IMR-90 (cell line): ENCODE measurements around a stretch of chr1.

DNA sequence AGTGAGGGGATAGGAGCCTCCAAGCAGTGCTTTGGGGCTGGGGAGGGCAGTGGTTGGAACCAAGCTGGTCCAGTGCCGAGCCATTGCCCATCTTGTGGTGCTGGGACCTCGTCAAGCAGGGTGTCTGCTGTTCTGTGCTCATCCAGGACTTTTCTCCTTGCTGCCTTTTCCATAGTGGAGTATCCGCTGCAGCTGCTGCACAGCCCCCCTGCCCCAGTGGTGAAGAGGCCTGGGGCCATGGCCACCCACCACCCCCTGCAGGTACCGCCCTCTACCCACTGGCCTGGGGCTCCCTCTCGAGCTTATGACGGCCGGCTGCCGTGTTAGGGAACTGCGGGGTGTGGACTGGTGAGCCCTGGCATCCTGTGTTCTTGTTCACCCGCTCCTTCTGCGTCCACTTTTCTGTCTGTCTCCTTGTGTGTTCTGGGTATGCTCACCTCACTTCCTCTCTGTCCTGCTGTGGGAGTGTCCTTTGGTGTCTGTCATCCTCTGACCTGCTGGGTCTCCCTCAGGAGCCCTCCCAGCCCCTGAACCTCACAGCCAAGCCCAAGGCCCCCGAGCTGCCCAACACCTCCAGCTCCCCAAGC is 30.0 kb downstream of the ETNK2 start:
- RRBS = no CpG with 5 or more reads among the region's 12 CpGs
CAGE:
- cytosol, long polyA plus RNA = no peak
- long polyA plus RNA = no peak
- nucleus, long polyA plus RNA = no peak

DNA sequence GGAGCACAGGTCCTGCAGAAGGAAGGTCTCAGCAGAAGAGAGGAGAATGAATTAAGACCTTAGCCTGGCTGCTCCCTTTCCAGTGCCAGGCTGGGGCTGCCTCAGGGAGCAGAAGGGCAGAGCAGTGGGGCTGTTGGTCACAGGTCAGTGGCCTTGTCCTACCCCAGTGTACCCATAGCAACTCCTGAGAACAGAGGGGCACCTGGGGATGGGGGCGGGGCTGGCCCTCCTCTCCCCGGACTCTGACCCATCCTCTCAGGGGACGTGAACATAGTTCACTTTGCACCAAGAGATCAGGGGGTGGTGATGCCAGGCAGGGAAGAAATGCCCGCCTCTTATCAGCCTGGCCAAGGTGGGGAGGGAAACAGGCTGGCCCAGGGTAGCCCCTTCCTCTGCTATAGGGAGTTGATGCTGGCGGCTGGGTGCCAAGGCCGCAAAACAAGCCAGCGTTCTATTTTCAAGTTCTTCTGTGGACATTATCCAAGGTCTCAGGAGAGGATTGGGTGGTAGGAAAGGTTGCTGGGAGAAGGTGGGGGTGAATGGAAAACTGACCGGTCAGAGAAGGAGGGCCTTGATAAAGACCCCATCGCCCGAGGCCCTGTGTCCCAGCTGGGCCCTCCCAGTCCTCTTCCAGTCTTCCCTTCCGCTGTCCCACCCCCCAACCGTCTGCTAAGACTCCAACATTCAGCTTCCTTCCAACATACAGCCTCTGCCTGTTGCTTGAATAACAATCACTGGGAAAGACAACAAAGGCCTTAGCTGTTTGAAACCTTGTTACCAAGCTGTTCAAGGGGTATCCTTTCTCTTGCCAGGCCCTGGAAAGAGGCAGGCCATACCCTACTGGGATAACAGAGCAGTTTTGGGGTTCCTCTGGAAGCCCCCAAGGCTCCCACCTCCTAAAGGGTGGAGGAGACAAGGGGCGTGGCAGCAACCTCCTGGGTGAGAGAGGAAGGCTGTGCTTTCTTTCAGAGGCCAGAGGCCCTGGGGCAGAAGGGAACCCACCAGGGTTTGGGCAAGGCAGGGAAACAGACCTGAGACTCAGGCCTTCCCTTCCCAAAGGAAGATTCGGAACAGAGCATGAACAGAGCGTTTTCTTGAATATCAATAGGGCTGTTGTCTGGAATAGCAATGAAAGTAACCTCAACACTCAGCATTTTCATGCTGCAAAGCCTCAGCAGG is 4.5 kb downstream of the ETNK2 start:
- RRBS = no CpG with 5 or more reads among the region's 15 CpGs
CAGE:
- cytosol, long polyA plus RNA = no peak
- long polyA plus RNA = no peak
- nucleus, long polyA plus RNA = no peak

DNA sequence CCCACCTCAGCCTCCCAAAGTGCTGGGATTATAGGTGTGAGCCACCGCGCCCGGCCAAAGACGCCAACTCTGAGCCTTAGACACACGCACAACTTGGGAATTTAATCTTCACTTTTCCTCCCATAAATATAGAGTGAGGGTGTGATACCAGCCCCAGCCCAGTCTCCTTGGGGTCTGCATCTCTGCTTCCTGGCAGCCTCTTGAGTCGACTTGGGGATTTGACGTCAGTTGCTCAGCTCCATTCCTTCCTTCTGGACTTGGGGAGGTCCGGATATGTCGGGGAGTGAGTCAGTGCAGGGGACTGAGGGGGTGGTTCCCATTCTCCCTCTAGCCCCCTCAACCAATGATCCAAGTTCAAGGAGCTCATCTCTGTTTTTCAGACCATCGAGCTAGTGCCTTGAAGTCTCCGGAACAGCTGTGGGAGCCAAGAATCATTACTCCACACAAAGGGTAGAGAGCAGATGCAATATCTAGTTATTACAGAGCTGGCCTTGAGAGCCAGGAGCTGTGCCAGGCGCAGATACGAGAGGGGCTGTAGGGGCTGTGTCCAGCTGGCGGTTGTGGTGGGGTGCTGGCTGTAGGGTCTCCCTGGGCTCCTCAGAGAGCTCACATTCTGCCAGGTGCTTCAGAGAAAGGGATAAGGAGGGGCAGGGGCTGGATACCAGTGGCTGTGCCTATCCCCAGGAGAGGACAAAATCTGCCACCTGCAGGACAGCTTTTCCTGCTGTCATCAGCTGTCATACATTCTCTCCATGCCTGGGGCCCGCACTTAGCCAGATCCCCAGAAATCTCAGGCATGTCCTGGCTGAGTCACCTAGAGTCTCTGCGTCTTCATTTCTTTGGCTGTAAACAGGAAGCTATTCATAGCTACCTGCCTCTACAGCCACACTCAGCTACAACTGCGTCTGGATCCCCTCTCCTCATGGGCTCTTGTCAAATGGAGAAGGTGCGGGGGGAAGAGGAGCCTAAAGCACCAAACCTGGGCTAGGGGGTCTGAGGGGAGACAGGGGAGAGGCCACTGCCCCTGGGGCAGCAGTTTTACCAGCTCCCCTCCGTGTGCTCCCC is 2.1 kb upstream of the KISS1 start:
- RRBS = no CpG with 5 or more reads among the region's 19 CpGs
CAGE:
- cytosol, long polyA plus RNA = no peak
- long polyA plus RNA = no peak
- nucleus, long polyA plus RNA = no peak

DNA sequence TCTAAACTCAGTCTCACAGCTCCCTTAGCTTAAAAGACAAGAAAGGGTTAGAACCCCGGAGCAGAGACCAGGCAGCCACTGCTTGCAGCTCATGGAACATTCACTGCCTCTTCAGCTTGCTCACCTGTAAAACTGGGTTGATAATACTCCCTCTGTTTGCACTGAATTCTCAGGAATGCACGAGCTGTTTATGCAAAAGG is 41.0 kb upstream of the GOLT1A start:
- RRBS = no CpG with 5 or more reads among the region's 2 CpGs
CAGE:
- cytosol, long polyA plus RNA = no peak
- long polyA plus RNA = no peak
- nucleus, long polyA plus RNA = no peak

- RRBS = no CpG with 5 or more reads among the region's 12 CpGs
CAGE:
- cytosol, long polyA plus RNA = no peak
- long polyA plus RNA = no peak
- nucleus, long polyA plus RNA = no peak
Observed at GRCh38 chr1:204277536-204278147, 63.9 kb upstream of the GOLT1A start.

DNA sequence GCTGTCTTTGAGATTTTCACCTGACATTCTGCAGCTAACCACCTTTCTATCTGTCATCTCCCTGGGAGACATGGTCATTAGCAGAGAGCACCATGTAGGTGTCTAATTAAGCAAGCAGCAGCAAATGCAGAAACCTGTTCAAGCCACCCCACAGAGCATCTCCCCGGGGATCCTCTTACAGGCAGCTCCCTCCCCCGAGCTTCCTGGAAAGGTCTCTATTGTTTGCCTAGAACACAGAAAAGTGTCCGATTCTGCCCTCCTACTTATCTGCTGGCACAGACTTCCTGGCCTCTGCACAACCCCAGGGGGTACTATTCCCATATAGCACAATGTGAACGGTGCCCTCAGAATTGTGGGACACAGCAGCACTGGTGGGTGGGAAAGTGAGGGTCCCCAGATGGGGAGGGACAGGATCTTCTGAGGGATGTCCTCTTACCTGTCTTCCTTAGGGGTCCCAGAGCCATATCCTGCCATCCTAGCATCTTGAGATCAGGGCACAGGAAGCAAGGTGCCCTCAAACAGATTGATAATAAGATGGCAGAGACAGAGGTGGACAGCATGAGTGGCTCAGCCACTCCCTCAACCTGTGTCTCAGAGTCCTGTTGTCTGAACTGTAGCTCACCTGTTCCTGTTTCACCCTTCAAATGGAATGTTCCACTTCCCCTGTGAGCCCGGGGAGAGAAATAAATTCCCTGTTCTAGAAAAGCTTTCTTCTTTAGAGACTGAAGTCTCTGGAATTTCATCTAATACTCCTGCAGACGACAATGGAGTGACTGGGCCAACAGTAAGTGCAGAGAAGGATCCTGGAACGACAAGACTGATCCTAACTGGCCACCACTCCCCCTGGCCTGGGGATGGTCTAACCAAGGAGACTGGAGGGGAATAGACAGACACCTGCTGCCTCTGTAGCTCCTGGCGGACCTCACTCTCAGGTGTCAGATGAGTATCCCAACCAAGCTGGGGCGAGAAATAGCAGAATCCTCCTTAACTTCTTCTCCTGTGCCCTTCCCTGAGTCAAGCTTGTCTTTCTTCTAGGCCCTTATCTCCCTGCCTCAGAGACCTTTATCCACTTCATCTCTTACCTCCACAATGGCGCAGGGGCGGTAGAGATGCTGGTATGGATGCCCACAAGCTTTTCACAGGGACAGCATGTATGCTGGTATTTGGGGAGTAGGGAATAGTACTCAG is 45.7 kb downstream of the PLEKHA6 start:
- RRBS = no CpG with 5 or more reads among the region's 11 CpGs
CAGE:
- cytosol, long polyA plus RNA = no peak
- long polyA plus RNA = no peak
- nucleus, long polyA plus RNA = no peak

DNA sequence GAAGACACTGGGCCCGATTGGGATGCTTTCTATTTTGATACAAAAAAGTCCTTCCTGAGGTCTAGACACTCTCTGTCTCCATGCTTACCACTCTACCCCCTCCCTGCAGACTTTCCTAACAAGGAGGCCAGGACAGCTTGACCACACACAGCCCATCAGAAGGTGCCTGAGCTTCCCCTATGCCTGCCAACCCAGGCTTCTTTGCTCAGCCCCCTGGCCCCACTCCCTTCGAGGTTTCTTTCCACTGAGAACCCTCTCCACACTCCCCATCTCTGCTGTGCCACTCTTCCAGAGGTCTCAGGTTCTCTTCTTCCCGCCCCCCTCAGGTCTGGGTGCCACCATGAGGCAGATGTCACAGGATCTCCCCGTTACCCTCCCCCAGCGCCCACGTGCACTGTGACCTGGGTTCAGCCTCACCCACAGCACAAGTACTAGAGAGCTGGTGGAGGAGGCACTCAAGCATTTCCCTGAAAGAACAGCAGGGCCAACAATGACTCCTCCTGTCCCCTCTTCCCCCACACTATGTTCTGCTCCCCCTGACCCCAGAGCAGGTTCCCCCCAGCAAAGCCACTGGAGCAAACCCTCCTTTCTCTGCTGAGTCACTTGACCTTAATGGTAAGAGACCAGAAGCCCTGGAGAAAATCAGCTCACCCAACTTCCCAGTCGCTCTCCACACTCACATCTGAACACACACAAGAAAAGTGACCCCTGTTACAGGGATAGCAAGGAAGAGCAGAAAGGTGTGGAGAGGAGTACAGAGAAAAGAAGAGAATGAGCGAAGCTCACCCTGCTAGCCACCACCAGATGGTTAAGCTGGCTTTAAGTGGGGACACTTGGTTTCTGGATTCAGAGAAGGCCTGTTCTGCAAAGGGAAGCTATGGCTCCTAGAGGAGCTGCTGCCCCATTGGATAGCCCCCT is 14.3 kb downstream of the PLEKHA6 start:
- RRBS = no CpG with 5 or more reads among the region's 8 CpGs
CAGE:
- cytosol, long polyA plus RNA = no peak
- long polyA plus RNA = no peak
- nucleus, long polyA plus RNA = no peak

- RRBS = no CpG with 5 or more reads among the region's 18 CpGs
CAGE:
- cytosol, long polyA plus RNA = no peak
- long polyA plus RNA = no peak
- nucleus, long polyA plus RNA = no peak
Observed at GRCh38 chr1:204465166-204466225, 29.1 kb downstream of the PIK3C2B start.

DNA sequence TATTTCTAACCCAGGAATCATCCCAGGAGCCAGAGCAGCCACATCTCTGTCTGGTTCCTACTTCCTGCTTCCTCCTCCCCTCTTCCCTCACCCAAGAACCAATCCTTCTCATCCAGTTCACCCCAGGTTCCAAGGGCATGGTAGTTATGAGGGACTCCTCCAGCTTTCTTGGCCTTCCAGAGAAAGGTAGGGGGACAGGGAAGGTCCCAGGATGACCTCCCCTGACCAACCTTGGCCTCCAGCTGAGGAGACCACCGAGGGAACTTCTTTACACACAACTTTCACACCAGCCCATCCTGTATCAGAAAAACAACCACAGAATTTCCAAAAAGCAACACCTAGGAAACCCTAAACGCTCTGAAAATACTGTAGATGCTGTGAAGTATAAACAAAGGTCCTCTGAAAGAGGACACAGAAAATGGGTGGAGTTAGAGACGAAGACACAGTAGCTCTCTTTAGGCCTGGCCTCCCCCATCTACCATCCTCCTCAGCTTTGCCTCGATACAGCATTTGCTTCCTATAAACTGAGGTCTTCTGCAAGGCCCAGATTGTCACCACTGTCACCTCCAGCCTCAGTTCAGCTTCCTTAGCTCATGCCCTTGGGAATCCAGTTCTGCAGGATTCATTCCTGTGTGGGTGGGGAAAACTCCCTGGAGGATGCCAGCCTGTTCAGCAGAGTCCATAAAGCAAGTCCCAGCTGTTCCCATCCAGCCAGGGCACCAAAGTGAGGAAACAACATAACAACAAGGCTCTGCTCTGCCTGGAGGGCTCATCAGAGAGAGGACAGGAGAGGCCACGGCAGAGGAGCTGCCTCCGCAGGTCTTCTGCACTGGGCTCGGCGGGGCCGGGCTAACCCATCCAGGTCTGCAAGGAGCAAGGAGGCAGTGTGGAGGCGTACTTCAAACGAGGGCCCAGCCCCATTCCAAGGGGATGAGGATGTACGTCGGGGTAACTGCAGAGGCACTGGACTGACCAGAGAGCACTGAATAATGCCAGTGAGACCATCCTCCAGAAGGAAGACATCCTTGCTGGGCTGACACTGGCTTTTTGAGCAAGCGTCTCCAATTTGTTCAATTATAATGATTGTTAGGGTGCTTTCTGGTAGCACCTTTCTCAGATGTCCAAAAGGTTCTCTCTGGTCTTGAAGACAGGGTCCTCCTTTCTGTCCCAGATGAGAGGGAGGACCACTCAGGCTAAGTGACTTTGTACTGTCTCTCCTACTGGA is 15.0 kb downstream of the PIK3C2B start:
- RRBS = no CpG with 5 or more reads among the region's 14 CpGs
CAGE:
- cytosol, long polyA plus RNA = no peak
- long polyA plus RNA = no peak
- nucleus, long polyA plus RNA = no peak

GRCh38 chr1:204537841-204538601 is 21.8 kb downstream of the MDM4 start:
- RRBS = no CpG with 5 or more reads among the region's 5 CpGs
CAGE:
- cytosol, long polyA plus RNA = no peak
- long polyA plus RNA = no peak
- nucleus, long polyA plus RNA = no peak

DNA sequence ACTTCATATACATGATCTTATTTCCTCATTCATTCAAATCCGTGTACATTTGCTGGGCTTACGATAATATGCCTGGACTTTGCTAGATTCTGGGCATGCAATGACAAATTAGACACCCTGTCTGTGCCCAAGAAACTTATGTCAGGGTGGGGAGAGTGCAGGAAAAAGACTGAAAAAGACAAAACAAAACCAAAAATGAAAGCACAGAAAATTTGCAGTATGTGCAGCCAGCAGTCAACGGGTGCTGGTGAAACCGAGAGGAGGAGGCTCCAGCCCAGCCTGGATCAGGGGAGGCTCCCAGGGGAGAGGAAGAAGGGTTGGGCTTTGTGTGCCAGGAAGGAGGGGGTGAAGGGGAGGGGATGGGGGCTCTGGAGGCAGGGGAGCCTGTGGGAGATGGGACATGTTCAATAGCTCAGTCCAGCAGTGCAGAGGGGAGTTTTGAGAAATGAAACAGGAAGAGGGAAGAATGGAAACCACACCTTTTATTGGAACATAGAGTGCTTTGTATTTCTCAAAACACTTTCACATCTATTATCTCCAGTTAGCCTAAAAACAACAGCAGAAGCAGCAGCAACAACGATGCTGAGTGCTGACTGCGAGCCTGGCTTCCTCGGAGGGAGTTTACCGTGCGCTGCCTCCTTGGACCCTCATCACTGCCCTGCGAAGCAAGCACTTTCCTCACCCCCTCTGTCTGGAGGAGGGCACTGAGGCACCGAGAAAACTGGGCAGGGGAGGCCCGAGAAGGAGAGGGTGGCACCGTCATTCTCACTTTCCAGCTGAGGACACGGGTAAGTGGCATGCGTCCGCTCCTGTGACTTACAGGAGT is 62.7 kb downstream of the MDM4 start:
- RRBS = no CpG with 5 or more reads among the region's 16 CpGs
CAGE:
- cytosol, long polyA plus RNA = no peak
- long polyA plus RNA = no peak
- nucleus, long polyA plus RNA = no peak

GRCh38 chr1:204684173-204685280 is 1.0 kb downstream of the LRRN2 start:
- RRBS = 4% methylated on average over 33 of the region's 64 CpGs
CAGE:
- cytosol, long polyA plus RNA = no peak
- long polyA plus RNA = no peak
- nucleus, long polyA plus RNA = no peak

- RRBS = 4% methylated on average over 4 of the region's 23 CpGs
CAGE:
- cytosol, long polyA plus RNA = no peak
- long polyA plus RNA = no peak
- nucleus, long polyA plus RNA = no peak
Observed at GRCh38 chr1:204711971-204712900, 26.7 kb upstream of the LRRN2 start.

DNA sequence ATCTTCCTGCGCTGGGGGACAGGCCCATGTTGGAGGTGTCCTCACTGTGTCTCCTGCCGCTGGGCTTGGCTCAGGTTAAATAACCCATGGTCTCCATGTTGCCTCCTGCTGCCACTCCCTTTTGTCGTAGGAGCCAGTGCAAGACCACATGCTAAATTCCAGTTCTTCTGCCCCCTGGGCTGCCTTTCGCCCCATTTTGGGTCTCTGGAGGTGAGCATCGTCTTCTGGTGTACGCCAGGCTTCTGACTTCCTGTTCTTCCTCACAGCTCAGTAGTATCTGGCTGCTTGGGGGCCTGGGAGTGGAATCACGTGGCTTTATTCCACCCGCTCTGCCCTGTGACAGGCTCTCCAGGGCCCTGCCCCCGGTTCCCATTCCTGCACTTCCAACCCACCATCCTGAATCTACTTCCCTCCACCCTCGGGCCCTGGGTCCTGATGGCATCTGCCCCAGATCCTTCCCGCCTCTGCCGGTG is 45.8 kb downstream of the NFASC start:
- RRBS = 56% methylated on average over 2 of the region's 12 CpGs
CAGE:
- cytosol, long polyA plus RNA = no peak
- long polyA plus RNA = no peak
- nucleus, long polyA plus RNA = no peak

GRCh38 chr1:204923848-204925013 is 95.8 kb downstream of the NFASC start:
- RRBS = no CpG with 5 or more reads among the region's 10 CpGs
CAGE:
- cytosol, long polyA plus RNA = no peak
- long polyA plus RNA = no peak
- nucleus, long polyA plus RNA = no peak

DNA sequence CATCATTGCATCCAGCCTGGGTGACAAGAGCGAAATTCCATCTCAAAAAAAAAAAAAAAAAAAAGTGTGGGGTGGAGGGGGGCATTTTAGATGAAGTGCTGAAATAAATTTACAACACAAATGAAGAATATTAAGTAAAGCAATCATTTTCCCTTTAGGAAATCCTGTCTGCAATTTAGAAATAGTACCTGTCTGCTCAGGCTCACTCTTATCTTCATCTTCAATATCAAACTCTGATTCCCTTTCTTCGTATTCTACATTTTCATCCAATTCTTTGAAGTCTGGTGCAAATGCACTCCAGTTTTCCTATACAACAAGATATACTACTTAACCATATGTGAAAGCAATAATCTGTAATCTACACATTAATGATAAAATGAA is 14.5 kb upstream of the TMEM81 start:
- RRBS = no CpG with 5 or more reads among the region's 2 CpGs
CAGE:
- cytosol, long polyA plus RNA = no peak
- long polyA plus RNA = no peak
- nucleus, long polyA plus RNA = no peak

GRCh38 chr1:205119646-205120771 is 1.8 kb downstream of the RBBP5 start:
- RRBS = no CpG with 5 or more reads among the region's 13 CpGs
CAGE:
- cytosol, long polyA plus RNA = no peak
- long polyA plus RNA = no peak
- nucleus, long polyA plus RNA = no peak

DNA sequence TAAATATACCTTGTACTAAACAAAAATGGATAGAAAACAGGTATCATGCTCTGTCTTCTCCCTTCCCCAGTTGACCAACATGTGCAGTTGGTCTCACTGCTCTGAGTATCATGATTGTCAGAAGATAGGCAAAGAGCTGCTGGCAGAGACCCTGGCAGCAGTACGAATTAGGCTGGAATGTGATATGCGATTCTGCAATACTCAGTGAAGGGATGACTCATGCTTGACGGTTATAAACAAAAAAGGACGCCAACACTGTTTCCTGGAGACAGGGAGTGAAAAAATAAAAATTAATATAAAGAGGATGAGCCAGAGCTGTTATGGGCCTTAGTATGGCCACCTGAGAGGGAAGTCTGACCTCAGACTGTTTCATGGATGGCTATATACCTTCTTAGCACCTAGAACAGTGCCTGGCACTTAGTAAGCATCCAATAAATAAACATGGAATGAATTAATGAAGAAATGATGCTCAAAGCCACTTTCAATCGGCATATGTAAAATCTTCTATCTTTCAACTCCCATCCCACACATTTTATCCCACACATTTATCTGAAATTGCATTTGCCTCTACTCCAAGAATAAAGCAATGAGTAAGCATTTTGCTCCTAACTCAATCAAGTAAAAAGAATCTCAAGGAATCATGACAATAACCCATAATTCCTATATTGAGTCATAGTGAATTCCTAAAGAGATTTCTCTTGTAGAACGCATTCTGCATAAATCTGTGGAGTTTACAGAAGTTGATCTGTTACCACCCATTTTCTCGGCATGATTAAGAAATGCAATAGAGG is 35.9 kb downstream of the DSTYK start:
- RRBS = no CpG with 5 or more reads among the region's 7 CpGs
CAGE:
- cytosol, long polyA plus RNA = no peak
- long polyA plus RNA = no peak
- nucleus, long polyA plus RNA = no peak

- RRBS = no CpG with 5 or more reads among the region's 11 CpGs
CAGE:
- cytosol, long polyA plus RNA = no peak
- long polyA plus RNA = no peak
- nucleus, long polyA plus RNA = no peak
Observed at GRCh38 chr1:205247319-205248072, 19.8 kb downstream of the TMCC2 start.

DNA sequence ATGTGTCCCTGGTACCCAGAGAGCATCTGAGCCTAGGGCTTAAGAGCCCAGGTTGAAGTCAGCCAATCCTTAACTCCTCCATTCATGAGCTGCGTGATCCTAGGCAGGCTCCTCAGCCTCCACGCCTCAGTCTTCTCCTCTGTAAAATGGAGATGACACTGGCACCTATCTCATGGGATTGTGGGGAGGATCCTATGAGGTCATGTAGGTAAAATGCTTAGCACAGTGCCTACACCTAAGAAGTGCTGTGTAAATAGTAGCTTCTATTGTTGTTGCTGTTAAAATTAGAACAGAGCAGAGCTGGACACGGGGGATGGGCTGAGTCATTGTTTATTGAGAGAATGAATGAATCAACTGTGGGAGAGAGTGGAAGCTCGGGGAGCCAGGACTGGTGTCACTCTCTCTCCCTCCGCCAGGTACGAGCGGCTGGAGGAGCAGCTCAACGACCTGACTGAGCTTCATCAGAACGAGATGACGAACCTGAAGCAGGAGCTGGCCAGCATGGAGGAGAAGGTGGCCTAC is 43.0 kb downstream of the TMCC2 start:
- RRBS = no CpG with 5 or more reads among the region's 10 CpGs
CAGE:
- cytosol, long polyA plus RNA = no peak
- long polyA plus RNA = no peak
- nucleus, long polyA plus RNA = no peak